Monocyte (primary cell): ENCODE measurements around a stretch of chr10.

GRCh38 chr10:122460678-122461297, 565 bp upstream of the HTRA1 start:
- PRO-cap, 2 experiments, result no peak in any of the 2 experiments

DNA sequence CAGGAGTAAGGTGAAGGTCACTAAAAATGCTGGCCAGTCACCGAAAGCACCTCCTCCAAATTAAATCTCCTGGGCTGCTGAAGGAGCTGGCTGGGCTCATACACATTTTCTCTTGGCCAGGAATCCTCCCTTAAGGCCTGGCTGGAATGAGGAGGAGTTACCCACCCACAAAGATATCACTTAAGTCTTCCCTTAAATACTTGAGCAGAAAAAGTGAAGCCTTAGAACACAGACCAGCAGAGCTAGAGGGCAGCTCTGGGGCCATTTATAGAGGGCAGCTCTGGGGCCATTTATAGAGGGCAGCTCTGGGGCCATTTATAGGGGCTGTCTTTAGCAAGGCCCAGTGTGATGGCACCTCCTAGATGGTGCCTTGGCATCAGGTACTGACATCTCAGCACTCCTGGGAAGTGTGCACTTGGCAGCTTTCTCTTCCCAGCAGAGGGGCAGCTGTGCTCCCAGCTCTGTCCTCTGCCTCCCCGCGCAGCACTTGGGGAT, 46.4 kb downstream of the HTRA1 start:
- PRO-cap, 2 experiments, result no peak in any of the 2 experiments

- PRO-cap, 2 experiments, result no peak in any of the 2 experiments
Measured at GRCh38 chr10:124044496-124045324, 48.7 kb downstream of the CHST15 start.

DNA sequence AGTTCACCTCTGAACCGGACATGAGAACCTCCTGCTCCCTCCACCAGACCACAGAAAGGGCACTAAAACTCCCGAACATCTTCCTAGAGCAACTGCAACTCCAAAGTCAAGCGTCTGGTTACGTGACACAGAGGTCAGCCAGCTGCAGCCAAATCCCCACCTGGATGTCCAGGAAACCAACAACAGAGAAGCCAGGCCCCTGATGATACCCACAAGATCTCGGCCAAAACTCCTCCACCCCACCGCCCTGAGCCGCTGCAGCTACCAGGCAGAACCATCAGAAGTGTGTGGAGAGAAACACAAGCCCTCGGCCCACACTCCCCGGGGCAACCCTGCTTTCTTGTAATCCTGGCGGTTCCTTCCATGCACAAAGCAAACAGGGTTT, 8.7 kb downstream of the CHST15 start:
- PRO-cap, 2 experiments, result peak in 1 of 2 experiments; most common minus-strand start position 328 of the sequence (in 1)

- PRO-cap, 2 experiments, result peak in 2 of 2 experiments; most common minus-strand start chr10:124086359 (in 1)
Measured at GRCh38 chr10:124086280-124086836, 7.0 kb downstream of the CHST15 start.

GRCh38 chr10:124197181-124198074, 104.0 kb upstream of the CHST15 start:
- PRO-cap, 2 experiments, result no peak in any of the 2 experiments

DNA sequence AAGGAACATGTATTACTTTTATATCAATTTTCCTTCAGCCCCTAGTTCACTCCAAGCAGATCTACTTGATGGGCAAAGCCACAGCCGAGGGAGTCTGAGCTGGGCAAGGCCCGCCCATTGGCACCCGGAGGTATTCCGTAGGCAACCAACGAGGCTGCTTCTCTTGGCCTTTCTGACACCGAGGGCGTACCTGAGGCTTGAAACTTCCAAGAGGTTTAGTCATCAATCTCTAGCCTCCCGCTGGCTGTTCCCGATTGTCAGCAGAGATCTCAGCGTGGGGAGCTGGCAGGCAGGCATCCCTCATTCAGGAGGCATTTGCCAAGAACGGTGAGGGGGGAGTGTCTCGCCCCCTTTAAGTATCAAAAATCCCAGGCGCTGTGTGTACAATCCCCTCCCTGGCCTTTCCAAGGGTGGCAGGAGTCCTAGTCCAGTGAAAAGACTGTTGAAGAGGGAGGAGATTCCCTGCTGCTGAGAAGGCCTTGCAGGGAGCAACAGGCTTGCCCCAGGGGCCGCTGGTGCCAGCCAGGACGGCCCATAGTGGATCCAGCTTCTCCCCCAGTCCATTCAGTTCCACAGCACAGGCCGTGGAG, 39.8 kb downstream of the OAT start:
- PRO-cap, 2 experiments, result no peak in any of the 2 experiments

- PRO-cap, 2 experiments, result no peak in any of the 2 experiments
Measured at GRCh38 chr10:124493391-124493880, 31.8 kb downstream of the LHPP start.

- PRO-cap, 2 experiments, result no peak in any of the 2 experiments
Measured at GRCh38 chr10:124625630-124625930, 118.6 kb downstream of the FAM53B start.

DNA sequence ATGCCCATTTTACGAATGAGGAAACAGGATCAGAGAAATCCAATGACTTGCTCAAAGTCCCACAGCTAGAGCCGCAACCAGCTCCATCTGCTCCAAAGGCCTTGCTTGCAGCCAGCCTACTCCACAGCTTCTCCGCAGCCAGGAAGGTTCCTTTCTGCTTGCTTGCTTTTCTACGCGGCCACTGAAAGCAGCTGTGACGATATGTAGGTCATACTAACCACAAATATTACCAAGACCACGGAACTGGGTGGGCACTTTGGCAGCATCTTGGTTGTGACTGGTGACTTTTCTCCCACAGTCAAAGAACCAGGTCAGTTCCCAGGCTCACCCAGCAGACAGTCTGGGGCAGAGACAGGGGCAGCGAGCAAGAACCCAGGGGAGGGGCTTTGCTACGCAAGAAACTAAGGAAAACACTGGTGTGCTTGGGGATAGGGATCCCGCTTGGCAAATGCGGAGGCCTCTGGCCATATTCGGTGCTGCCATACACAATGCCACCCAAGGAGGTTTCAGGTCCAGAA, 86.3 kb downstream of the FAM53B start:
- PRO-cap, 2 experiments, result no peak in any of the 2 experiments

- PRO-cap, 2 experiments, result no peak in any of the 2 experiments
Measured at GRCh38 chr10:124678079-124678430, 66.1 kb downstream of the FAM53B start.

- PRO-cap, 2 experiments, result peak in 1 of 2 experiments; most common plus-strand start chr10:124723665 (in 1); most common minus-strand start chr10:124723498 (in 1)
Measured at GRCh38 chr10:124722584-124723802, 21.2 kb downstream of the FAM53B start.

GRCh38 chr10:124724569-124725239, 19.5 kb downstream of the FAM53B start:
- PRO-cap, 2 experiments, result no peak in any of the 2 experiments

- PRO-cap, 2 experiments, result no peak in any of the 2 experiments
Measured at GRCh38 chr10:124830302-124830861, 28.8 kb downstream of the ABRAXAS2 start.

DNA sequence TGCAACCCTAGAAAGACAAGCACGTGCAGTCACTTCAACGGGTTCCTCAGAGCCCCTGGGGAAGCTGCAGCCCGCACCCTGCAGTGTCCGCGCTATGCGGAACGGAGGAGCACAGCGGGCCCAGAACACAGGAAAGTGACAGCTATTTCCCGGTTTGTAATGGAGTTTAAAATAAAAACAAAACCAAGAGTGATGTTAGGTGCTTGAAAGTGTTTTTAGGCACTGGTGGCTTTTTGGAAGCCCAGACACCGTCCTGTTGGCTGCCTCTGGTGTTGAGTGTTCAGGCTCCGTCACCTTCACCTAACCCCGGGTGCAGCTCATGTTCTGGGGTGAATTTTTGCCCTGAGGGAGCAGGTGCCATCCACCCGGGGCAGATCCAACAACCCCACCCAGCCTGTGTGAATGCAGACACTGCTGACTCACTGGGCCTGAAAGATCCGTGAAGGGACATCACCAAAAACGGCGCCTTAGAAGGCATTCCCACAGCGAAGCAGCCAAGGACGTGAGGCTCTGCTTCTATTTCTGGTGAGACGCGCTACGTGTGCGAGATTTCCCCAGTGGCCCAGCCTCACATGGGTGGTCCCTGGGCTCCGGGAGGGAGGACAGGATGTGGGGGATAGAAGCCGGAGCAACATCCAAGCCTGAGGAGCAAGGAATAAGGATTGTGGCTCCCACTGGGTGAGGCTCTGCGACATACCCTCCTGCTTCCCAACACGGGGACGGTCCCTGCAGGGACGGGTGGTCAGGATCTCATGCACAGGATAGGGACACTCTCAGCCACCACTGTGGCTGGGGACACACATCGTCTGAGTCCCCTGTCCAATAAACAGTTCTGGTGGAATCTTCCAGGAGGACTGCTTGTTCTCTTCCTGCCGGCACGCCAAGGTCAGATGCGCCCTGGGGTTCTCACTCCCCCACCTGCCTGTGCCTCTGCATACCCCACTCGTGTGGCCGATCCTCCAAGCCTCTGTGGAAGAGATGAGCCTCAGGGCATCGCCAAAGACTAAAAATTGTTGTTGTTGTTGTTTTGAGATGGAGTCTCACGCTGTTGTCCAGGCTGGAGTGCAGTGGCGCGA, 15.9 kb downstream of the CTBP2 start:
- PRO-cap, 2 experiments, result no peak in any of the 2 experiments

- PRO-cap, 2 experiments, result no peak in any of the 2 experiments
Measured at GRCh38 chr10:125024508-125025165, 3.2 kb downstream of the CTBP2 start.

DNA sequence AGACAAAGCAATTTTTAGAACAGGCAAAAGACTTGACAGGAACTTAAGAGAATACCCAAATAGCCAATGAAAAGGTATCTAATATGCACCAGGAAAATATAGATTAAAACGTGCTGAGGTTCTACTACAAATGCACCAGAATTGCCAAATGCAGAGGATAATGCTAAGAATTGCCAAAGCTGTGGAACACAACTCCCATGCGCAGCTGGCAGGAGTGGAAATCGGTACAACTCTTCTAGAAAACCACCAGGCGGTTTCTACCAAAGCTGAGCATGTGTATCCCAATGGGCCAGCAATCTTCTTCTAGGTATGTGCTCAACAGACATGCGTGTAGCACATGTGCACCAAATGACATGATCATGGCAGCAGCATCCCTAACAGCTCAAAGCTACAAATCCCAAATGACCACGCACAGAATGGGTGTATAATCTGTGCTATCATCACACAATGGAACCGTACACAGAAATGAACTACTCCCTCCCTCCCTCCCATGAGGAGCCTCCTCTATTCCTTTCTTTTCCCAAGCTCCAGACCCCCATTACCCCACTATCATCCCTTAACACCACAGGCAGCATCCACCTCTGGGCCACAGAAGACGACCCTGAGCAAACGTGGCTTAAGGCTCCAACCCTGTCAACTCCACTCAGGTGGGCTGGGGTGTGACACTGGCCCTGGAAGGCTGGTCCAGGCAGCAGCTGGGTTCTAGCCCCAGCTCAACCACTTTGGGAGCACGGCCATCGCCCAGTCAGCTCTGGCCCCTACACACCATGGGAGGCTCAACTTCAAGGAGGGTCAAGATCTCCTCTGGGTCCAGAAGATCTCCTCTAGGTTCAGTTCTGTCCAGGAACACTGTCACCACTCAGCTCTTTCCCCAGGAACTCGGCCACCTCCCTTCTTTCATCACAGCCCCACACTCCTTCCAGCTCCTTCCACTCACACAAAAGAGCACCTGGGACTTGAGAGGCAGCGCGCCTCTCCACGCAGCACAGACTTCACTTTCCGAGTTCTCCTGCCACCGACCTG, 48.1 kb upstream of the CTBP2 start:
- PRO-cap, 2 experiments, result no peak in any of the 2 experiments

DNA sequence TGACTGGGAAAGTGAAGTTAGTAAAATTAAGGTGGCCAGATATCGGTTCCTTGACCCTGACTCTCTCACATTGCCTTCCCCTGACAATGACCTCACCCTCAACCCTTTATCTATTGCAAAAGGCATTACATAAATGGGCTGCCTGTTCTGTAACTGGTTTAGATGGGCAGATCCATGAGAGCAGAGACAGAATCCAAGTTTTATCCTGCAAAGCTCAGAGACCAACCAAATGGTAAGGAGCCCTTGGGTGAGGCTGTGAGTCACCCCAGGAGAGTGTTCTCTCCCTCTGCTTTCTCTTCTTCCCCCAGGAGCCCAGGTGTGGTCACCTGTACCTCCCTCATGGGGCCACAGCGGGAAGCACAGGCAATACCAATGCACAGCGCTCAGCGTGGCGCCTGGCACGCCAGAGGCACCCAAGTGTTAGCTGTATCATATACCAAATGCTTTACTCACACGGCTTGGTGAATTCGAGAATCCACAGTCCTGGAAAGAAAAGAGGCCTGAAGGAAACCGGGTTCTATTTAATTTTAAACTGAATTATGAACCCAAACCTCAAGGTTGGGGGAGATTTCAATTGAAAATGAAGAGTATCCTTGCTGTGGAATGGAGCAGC, 93.1 kb upstream of the CTBP2 start:
- PRO-cap, 2 experiments, result no peak in any of the 2 experiments

- PRO-cap, 2 experiments, result peak in 1 of 2 experiments; most common minus-strand start chr10:125123102 (in 1)
Measured at GRCh38 chr10:125122568-125123511, 95.0 kb upstream of the CTBP2 start.

DNA sequence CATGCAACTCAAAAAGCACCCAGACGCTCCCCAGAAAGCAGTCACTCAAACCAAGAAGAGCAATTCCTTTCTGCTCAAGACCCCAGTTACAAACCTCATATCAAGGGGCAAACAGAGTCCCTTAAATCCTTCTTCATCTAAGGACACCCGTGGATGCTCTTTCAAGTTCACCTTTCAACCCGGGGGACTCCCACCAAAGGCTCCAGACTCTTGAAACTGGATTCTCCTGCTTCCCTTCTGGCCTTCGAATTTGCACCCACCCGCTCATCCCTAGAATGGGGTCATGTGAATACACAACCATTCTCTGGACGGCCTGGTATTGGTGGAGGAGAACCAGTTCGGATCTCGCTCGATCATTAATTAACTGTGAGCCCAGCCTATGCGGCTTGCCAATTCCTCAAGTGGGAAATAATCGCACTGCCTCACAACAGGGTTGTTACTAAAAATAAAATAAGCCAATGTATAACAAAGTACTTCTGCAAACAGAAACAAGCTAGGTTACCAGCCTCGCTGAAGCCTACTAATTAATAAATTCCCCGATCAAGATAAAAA, 116.2 kb upstream of the CTBP2 start:
- PRO-cap, 2 experiments, result peak in 1 of 2 experiments; most common minus-strand start position 206 of the sequence (in 1)